Neural progenitor cell (in vitro differentiated cells): Measurements from ENCODE around the genes SAMD11 and NOC2L.

GRCh38 chr1:778556-779441 lies 92.3 kb upstream of the OR4F16 start:
- RAMPAGE, long total RNA, result start-site peak on the minus strand at chr1:778609-778672, 33 and 93 reads in 2 replicates

DNA sequence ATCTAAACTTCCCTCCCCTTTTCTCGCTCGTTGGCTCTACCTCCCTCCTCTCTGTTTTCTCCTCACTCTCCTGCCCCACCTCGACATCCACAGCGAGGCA lies 97.1 kb upstream of the SAMD11 start:
- RAMPAGE, long total RNA, result no peak

DNA sequence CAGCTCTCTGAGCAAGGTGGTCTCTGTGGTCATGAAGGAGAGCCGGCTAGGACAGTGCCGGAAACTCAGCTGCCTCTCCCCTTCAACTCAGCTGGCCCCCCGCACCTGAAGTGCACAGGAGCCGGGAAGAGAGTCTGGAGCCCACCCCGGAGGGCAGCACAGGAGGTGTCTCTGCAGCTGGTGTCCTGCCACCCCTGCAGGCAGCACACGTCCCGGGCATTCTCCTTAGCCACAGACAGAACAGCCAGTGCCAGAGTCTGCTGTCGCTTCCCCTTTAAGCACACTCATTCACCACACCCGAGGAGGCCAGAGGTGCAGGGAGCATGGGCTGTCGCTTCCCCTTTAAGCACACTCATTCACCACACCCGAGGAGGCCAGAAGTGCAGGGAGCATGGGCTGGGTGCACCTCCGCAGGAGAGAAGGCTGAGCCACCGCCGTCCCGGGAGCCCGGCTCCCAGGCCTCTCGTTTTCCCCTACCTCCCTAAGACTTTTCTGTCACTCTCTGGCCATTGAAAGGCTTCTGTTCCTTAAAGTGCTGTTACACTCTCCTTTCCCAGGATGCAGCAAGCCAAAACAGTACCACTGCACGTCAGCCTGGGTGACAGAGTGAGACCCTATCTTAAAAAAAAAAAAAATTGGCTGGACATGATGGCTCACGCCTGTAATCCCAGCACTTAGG lies 17.0 kb upstream of the SAMD11 start:
- RAMPAGE, long total RNA, result no peak

GRCh38 chr1:923385-924380 lies at the start of gene SAMD11:
SAMD11 (plus strand) TSS chr1:923923.
- RAMPAGE, long total RNA, result no peak

GRCh38 chr1:958740-959601 lies at the start of gene NOC2L:
NOC2L (minus strand) TSS chr1:959256.
- RAMPAGE, long total RNA, result no peak

- RAMPAGE, long total RNA, result no peak
These were observed 620 bp downstream of the PLEKHN1 start for GRCh38 chr1:966872-967332.

GRCh38 chr1:1004960-1005793 lies 5.3 kb upstream of the HES4 start:
- RAMPAGE, long total RNA, result no peak

DNA sequence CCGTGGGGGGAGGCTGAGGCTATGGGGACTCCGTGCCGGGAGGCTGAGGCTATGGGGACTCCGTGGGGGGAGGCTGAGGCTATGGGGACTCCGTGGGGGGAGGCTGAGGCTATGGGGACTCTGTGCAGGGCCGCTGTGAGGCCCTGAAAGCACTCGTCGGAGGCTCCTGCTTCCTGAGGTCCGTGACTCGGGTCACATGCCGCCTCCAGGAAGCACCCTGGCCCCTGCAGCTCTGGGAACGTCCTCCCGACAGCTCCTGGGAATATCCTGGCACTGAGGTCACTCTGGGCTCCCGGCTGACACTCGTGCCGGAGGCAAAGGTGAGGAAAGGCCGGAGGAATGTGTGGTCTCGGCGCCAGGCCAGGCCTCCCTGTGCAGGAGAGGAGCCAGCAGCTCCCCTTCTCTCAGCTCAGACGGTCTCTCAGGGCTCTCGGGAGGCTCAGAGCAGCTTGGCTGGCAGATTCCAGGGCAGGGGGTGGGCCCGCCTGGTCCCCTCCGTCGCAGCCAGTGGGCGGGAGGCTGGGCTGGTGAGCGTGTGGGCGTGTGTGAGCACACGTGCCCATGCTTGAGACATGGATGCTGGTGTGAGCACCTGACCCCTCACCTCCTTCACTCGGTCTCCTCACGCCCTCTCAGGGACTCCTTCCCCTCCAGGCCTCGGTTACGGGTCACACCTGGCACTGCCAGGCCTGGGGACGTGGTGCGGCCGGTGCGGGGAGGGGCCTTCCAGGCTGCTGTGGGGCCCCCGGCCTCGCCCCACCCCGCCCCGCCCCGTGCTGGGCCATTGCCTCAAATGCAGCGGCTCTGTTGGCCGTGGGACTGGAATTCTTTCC lies 5.4 kb upstream of the RNF223 start:
- RAMPAGE, long total RNA, result no peak

- RAMPAGE, long total RNA, result no peak
These were observed 17.5 kb upstream of the C1orf159 start for GRCh38 chr1:1133355-1133816.

- RAMPAGE, long total RNA, result no peak
These were observed 27.5 kb upstream of the C1orf159 start for GRCh38 chr1:1143140-1144004.

- RAMPAGE, long total RNA, result no peak
These were observed 16.3 kb upstream of the TTLL10 start for GRCh38 chr1:1157239-1157830.

GRCh38 chr1:1163195-1163936 lies 10.3 kb upstream of the TTLL10 start:
- RAMPAGE, long total RNA, result no peak

DNA sequence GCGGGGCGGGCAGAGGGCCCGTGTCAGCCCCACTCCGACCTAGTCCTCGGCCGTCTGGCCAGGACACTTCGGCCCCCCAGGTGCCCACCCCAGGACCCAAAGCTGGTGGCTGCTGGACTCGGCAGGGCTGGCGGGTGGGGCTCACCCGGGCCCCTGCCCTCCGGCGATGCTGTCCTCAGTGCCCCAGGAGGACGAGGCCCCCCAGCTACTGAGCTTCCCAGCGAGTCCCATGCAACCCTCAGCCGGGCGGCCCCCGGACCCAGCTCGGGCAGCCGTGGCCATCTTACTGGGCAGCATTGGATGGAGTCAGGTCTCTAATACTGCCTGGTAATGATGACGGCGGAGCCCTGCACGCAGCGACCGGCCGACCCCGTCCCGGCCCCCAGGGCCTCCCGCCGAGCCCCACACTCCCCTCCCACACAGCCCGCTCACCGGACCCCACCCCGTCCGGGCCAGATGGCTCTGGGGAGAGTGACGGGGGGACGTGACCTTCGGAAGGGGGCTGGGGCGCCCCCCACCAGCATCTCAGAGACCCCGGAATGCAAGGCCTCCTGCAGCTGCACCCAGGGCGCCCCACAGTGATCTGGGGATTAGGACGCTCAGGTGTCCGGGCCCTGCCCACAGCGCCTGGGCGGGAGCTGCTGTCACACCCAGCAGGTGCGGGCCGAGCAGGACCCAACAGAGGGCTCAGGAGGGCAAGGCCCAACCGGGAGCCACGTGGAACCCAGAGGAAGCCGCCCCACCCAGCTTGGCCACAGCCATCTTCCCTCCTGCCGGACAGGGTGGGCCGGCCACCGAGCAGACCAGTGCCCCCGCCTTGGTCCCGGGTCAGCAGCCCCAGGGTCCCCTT lies 6.6 kb upstream of the TTLL10 start:
- RAMPAGE, long total RNA, result no peak

GRCh38 chr1:1189012-1189458 lies 15.4 kb downstream of the TTLL10 start:
- RAMPAGE, long total RNA, result no peak

DNA sequence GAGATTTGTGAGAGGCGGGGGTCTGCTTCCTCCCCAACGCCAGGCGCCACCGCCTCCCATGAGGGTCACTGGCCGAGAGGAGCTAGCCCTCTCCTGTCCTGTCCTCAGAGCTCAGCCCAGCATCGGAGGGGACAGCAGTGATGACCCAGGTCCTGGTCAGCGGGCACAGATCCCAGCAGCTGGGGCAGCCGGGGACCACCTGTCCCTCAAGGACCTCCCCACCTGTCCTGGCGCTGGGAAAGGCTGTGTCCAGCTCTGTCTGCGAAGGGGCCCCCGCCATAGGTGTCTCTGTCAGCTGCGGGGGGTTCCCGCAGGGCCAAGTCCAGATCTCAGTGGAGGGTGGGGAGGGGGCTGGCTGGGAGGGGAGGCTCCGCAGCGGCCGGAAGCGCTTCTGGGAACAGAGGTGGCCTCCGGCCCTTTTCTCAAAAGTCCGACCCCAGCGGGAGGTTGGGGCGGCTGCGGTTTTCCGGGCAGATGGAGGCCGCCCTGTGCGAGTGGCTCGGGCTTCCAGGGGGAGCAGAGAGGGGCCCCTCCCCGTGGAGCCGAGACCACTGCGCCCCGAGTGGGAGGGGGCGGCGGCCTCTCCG lies 5.7 kb downstream of the TNFRSF18 start:
- RAMPAGE, long total RNA, result no peak

- RAMPAGE, long total RNA, result no peak
These were observed 464 bp downstream of the TNFRSF4 start for GRCh38 chr1:1213514-1213863.

DNA sequence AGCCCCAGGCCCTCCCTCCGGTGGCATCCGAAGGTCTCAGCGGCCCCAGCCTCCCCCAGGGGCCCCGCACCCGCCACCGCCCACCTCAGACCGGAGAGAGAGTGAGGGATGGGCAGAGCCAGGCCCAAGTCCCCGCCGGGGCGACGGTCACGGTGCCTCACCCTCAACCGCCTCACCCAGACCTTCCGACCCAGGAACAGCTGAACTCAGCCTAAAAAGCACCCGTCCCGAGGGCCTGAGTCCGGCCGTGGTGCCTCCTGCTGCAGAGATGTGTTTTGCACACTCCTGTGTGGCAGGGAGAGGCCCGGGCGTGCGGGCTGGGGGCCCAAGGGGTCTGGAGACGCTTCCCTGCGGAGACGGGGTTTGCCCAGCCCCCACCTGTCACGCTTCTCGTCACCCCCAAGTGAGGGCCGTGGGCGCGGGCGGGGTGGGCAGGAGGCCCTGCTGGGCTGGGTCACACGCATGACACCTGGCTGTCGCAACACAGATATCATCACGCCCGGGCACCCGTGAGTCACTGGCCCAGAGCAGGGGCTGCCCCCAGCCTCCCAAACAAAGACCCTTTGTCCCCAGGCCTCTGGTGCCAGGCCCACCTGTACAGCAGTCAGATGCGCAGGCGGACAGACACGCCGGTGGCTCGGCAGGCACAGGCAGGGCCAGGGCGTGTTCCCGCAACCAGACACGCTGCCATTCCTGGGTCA lies 5.8 kb downstream of the B3GALT6 start:
- RAMPAGE, long total RNA, result no peak

- RAMPAGE, long total RNA, result no peak
These were observed 9.1 kb downstream of the ACAP3 start for GRCh38 chr1:1298541-1299108.

DNA sequence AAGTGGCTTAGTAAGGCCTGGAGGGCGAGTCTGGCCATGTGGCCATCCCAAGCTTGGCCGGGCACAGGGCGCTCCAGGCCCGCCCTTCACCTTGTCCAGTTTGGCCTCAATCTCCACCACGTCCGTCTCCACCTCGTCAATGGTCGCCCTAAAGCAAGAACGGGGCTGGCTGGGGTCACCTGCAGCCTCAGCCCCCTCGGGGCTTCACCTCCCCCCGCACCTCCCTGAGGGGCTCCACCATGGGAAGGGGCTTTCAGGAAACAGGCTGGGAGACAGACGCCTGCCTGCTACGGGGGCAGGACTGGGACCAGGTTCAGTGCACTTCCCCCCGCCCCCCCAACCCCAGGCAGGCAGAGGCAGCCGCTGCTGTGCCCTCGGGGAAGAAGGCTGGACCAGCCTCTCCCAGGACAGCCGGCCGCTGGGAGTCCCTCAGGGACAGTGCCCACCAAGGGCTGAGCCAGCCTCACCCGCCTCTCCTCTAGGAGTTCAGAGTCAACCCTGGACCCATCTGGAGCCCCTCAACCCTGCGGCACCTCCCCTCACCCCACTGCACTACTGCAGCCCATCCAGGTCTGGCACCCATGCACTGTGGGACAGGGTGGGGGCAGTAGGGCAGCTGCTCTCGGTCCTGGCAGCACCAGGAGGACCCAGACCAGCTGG lies 3.6 kb downstream of the ACAP3 start:
- RAMPAGE, long total RNA, result no peak

DNA sequence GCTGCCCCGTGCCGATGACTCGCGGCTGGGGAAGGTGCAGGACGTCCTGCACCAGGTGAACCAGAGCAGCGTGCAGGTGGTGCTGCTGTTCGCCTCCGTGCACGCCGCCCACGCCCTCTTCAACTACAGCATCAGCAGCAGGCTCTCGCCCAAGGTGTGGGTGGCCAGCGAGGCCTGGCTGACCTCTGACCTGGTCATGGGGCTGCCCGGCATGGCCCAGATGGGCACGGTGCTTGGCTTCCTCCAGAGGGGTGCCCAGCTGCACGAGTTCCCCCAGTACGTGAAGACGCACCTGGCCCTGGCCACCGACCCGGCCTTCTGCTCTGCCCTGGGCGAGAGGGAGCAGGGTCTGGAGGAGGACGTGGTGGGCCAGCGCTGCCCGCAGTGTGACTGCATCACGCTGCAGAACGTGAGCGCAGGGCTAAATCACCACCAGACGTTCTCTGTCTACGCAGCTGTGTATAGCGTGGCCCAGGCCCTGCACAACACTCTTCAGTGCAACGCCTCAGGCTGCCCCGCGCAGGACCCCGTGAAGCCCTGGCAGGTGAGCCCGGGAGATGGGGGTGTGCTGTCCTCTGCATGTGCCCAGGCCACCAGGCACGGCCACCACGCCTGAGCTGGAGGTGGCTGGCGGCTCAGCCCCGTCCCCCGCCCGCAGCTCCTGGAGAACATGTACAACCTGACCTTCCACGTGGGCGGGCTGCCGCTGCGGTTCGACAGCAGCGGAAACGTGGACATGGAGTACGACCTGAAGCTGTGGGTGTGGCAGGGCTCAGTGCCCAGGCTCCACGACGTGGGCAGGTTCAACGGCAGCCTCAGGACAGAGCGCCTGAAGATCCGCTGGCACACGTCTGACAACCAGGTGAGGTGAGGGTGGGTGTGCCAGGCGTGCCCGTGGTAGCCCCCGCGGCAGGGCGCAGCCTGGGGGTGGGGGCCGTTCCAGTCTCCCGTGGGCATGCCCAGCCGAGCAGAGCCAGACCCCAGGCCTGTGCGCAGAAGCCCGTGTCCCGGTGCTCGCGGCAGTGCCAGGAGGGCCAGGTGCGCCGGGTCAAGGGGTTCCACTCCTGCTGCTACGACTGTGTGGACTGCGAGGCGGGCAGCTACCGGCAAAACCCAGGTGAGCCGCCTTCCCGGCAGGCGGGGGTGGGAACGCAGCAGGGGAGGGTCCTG lies 1.6 kb downstream of the TAS1R3 start:
- RAMPAGE, long total RNA, result no peak